H9 (cell line): Measurements from ENCODE around the genes ENAH, LEFTY2 and ACBD3.

DNA sequence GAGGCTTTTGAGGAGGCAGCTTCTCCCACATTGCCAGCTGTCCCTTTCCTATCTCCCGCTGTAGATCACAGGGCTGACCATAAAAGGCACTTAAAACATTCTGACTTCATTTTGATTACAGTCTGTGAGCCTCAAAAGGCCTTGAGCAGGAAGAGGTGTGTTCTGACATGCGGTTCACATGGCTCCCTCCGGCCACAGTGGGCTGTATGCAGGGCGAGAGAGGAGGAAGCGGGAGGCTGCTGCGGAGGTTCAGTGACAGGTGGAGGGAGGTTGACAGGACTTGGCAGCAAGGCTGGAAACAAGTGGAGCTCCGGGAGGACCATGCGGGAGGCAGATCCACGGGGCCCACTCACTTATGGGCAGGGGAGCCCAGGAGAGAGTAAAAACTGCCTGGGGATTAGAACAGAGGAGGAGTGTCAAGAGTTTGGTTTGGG lies 50.1 kb upstream of the LBR start:
- PRO-cap: no peak

- PRO-cap: no peak
Observed at GRCh38 chr1:225634394-225635049, 18.4 kb downstream of the ENAH start.

- PRO-cap: no peak
Observed at GRCh38 chr1:225649507-225650068, 3.3 kb downstream of the ENAH start.

GRCh38 chr1:225652485-225653219 lies at the start of gene ENAH:
TSS of gene ENAH (minus strand) at chr1:225653123.
- PRO-cap: bidirectional peak, plus-strand start at chr1:225652543, minus-strand start at chr1:225652525; bidirectional peak, plus-strand start at chr1:225653444, minus-strand start at chr1:225653089

GRCh38 chr1:225677275-225677712 lies 24.4 kb upstream of the ENAH start:
- PRO-cap: unidirectional peak, plus-strand start at chr1:225677446

DNA sequence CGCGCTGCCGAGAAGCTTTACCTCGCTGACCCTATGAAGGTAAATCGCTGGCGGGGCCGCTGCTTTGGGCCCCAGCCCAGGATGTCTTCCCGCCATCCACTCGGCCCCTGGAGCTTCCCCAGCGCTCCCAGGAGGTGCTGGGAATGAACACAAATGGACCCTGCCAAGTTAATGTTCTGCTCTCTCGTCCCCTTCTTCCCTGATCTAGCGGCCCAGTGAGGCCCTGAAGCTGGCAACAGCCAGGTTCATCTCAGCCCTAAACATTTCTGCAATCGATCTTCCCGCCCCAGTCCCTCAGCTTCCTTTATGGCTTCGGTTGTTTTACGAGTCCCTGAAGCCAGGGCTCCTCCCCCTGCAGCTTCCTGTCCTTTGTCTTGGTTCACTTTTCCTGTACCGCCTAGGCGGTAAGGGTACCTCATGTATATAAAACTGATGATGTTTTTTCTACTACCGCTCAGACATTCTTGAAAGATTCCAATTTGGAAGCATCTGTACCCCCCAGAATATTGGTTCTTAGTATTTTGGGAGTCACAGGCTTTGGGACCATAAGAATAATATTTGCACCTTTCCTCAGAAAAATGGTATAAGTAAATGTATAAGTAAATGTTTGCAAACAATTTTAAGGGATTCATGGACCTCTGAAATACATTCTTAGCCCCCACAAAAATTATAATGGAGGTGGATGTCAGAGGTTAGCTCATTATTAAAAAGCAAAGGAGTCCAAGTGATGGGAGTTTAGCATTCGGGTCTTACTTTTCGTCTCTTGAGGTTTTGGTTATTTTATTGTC lies 542 bp downstream of the SRP9 start:
- PRO-cap: bidirectional peak, plus-strand start at position 391 of the sequence, minus-strand start at position 306 of the sequence

DNA sequence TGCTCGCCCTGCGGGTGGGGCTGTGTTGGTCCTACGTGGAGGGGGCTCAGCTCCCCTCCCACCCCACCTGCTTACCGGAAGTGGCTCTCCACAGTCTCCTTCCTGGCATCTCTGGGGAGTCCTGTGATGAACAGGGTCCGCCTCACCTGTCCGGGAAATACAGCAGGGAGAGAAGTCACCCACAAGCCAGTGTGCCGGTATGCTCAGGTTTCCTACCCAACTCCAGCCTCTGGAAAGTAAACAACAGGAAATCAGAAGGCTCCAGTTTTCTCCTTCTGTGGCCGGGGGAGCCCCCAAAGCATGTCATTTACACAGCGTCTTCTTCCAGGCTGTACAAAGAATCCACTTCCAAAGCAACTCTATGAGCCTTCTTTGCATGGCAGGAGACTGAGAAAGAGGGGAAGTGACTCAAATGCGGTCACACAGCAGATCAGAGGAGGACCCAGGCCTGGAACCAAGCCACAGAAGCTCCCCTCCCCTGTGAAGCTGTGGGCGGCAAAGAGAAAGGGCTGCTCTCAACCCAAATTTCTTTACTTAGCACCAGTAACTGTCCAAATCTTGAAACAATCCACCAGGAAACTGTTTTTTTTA lies 16.3 kb downstream of the TMEM63A start:
- PRO-cap: no peak

DNA sequence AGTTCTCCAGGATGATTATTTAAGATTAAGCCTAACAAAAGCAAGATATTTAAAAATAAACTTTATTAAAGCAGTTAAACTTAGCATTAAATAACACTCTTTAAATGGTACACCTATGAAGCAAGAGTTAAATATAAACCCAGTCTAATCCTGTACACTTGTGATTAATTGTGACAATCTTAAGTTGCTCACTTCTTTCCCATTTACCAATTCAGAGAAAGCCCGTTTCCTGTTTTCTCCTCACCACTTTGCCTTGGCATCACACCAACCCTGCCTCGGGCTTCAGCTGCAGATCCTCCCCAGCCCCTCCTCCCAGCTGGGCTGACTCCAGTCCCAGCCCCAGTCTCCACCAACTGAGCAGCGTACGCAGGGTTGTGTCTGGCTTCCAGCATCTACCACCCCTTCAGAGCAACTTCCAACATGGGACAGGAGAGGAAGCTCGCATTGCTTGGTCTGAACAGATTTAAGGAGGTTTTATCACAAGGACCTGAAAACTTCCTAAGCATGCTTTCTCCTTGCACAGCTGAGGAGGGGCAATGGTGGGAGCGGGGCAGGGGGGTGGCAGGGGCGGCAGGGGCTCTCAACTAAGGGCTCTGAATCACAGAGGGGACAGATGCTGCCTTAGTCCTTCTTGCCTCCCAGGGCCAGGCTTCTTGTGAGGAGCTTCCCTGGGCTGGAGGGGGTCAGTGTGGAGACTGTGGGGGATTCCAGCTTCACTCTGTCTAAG lies 4.1 kb downstream of the PYCR2 start:
- PRO-cap: no peak

GRCh38 chr1:225940936-225941558 lies at the start of gene LEFTY2:
TSS of gene LEFTY2 (minus strand) at chr1:225941220.
- PRO-cap: unidirectional peak, minus-strand start at chr1:225941220

DNA sequence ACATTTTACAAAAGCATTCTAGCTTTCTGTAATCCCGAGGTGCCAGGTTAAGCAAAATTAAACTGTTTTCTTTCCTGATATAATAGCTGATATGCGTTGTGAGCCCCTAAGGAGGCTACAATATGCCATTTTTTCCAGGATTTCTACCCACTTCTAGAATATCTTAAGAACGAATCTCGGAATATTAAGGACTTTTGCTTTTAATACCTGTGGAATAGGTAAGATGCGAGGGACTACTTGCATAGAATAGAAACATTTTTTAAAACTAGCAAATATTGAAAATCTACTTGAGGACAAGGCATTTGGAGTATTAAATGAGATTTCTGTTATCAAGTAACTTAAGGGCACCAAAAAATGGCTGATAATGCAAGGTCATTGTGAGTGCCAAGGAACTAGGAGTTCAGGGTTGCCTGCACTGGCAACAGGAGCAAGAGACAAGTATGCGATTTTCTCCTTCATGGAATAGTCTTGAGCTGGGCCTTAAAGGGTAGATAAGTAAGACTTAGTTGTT lies 6.0 kb downstream of the H3-3A start:
- PRO-cap: no peak

DNA sequence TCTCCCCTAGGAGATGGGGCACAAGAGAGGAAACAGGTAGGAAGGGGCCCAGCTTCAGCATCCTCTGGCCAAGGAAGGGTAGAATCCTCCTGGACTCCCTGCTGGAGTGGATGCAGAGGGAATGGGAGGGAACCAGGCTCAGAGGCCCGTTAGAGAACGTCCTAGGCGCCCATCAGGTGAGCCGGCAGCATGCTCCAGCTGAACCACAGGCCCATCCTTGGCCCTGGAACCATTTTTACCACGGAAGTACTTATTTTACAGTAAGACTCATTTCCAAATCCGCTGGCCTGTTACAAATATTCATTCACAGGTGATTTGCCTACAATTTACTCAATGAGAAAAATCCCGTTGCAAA lies 58.1 kb downstream of the H3-3A start:
- PRO-cap: no peak

DNA sequence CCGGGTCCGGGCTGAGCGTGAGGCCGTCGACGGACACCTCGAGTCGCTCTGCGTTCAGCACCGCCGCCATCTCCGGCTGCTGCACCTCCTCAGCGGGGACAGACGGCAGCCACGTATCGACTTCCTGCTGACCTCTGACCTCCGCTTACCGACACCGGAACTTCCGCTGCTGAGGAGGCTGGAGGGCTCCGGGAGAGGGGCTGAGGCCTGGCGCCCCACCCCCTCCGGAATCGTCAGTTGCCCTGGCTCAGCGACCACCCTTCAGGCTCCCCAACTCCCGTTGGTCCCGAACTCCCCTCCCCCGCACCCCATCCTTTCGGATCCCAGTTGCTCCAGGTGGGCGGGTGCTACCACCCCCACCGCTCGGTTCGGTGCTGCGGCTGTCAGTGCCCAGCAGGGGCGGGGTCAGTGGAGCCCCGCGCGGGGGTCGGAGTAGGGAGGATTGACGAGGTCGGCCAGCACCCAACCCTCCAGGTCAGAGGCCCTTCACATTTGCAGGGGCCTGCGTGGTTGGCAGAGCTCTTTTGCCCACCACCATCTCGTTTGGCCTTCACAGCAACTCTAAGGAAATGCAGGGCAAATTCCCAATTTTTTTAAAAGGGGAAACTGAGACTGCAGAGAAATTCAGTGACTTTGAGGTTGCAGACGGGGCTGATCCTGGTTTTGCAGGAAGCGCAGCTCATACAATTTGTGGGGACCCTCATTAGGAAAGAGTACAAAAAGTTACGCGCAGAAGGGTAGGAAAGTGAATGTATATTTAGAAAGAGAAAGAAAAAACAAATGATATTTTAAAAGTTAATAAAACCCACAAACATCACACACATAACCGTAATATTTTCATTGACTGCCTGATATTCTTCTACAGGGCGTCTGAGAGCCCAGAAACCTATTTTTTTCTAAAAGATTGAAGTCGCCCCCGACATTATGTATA lies at the start of gene ACBD3:
ACBD3 (minus strand) TSS at position 136 of the 931 bp plus-strand sequence.
- PRO-cap: bidirectional peak, plus-strand start at position 230 of the sequence, minus-strand start at position 91 of the sequence; bidirectional peak, plus-strand start at position 411 of the sequence, minus-strand start at position 388 of the sequence; unidirectional peak, minus-strand start at position 563 of the sequence

DNA sequence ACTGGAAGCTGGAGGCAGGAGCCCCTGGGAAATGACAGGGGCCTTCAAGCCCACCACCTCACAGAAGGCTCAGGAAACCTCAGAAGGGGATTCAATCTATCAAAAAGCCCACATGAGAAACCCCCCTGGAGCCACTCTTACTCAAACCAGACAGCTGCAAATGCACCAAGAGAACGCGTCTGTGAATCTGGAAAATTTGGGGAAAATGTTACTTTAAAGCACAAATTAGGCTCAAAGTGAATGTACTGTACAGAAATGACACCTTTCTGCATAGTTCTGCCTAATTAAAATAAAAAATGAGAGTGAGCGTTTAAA lies 912 bp downstream of the PARP1 start:
- PRO-cap: no peak

- PRO-cap: no peak
Observed at GRCh38 chr1:226634597-226635192, 86.1 kb downstream of the STUM start.

DNA sequence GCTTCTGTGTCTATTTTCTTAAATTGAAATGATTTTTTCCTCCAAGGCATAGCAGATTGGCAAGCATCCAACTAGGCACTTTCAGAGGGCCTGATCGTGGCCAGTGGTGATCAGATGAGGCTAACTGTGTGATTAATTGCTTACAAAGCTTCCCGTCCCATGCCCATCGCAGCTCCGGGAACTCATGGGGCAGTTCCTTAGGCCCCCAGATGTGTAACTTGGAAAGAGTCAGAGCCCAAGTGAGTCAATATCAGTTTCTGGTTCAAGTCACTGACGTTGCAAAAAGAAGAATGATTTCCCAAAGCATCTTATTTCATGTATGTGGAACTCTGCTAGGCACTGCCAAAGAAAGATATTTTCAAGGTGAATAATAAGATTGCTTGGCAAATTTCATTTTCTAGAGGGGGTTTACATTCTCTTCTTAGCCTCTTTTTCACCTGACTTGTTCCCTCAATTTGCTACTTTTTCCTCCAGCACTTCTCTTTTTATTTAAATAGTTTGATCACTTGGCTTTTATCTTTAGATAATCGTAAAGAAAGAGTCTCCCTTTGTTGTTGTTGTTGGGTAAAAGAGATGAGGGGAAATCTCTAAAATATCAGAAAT lies 82.0 kb downstream of the ITPKB start:
- PRO-cap: no peak

DNA sequence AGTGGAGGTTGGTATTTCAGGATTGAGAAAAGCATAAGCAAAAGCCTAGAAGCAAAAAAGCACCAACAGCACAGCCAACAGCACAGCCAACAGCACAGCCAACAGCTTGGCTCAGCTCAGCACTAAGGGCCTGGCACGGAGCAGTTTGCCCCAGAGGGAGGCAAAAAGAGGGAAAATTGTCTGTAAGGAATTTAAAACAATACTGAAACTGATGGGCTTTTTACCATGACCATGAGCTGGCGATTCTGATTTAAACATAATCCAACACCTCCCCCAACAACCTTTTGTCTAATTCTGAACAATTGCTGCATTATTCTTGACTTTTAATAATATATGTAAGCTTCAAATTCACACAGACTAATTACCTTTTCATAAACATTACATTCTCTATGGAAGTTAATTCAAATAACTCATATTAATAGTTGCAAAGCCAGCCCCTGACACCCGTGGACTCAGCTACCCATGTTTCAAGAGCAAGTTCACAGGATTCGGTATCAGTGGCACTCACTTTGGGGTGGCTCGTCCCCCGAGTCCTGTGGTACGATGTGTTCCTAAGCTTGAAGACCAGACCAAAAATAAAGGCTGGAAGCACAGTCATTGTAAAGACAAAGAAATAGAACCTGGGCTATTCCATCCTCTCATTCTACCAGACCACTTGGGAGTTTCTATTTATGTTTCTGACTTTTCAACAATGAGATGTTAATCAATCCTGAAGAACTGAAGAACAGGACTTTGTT lies 71.0 kb downstream of the ITPKB start:
- PRO-cap: no peak

- PRO-cap: no peak
Observed at GRCh38 chr1:226709430-226709949, 29.6 kb downstream of the ITPKB start.

- PRO-cap: no peak
Observed at GRCh38 chr1:226712934-226714061, 25.8 kb downstream of the ITPKB start.

GRCh38 chr1:226729996-226730469 lies 9.0 kb downstream of the ITPKB start:
- PRO-cap: no peak

- PRO-cap: no peak
Observed at GRCh38 chr1:226733195-226733928, 5.7 kb downstream of the ITPKB start.